Temporal lobe (tissue), 2 donors: Measurements from ENCODE around the gene PIK3R4.

DNA sequence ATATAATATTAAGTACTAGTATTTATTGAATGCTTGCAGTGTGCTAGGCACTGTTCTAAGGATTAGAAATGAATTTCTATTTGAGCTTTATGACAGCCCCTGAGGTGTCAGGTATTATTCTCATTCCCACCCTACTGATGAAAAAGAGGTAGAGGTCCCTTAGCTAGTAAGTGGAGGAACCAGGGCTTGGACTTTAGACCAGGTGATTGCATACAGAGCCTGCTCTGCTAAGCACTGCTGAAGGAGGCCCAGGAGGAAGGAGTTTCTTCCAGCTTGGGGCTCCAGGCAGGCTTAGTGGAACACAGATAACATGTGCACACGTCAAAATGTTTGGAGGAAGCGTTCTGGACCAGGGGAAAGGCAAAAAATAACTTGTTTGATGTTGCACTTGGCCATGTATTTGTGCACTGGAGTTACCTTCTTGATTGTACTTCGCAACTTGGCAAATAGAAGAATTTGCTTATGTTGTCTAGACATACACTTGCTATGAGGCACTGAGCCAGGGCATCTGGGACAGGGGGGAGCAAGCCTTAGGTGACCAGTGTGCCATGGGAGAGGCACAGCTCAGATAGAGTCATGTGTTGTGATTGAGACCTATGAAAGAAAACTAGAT is 22.4 kb downstream of the IFT122 start:
- RAMPAGE, long total RNA: no peak

- RAMPAGE, long total RNA: no peak
Observed at GRCh38 chr3:129468911-129469726, 29.1 kb downstream of the IFT122 start.

GRCh38 chr3:129485668-129486423 is 42.6 kb upstream of the RHO start:
- RAMPAGE, long total RNA: no peak

DNA sequence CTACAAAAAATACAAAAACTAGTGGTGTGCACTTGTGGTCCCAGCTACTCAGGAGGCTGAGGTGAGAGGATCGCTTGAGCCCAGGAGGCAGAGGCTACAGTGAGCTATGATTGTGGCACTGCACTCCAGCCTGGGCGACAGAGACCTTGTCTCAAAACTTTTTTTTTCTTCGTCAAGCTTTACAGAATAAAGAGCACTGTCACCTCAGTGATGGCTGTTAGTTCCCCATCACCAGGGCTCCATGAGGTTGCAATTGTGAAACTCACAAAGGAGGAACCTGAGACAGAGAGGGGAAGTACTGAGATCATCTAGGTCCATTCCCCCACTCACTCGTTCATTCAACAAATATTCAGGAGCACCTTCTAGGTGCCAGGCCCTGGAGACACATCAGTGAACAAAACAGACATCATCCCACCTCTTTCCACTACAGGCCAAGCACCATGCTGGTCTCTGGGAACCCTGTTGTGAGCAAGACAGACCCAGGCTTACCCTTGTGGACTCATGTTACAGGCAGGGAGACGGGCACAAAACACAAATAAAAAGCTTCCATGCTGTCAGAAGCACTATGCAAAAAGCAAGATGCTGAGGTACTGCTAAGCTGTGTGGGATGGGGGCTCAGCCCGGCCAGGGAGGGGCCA is 2.3 kb upstream of the RHO start:
- RAMPAGE, long total RNA: no peak

- RAMPAGE, long total RNA: no peak
Observed at GRCh38 chr3:129560865-129561955, 18.2 kb downstream of the H1-8 start.

DNA sequence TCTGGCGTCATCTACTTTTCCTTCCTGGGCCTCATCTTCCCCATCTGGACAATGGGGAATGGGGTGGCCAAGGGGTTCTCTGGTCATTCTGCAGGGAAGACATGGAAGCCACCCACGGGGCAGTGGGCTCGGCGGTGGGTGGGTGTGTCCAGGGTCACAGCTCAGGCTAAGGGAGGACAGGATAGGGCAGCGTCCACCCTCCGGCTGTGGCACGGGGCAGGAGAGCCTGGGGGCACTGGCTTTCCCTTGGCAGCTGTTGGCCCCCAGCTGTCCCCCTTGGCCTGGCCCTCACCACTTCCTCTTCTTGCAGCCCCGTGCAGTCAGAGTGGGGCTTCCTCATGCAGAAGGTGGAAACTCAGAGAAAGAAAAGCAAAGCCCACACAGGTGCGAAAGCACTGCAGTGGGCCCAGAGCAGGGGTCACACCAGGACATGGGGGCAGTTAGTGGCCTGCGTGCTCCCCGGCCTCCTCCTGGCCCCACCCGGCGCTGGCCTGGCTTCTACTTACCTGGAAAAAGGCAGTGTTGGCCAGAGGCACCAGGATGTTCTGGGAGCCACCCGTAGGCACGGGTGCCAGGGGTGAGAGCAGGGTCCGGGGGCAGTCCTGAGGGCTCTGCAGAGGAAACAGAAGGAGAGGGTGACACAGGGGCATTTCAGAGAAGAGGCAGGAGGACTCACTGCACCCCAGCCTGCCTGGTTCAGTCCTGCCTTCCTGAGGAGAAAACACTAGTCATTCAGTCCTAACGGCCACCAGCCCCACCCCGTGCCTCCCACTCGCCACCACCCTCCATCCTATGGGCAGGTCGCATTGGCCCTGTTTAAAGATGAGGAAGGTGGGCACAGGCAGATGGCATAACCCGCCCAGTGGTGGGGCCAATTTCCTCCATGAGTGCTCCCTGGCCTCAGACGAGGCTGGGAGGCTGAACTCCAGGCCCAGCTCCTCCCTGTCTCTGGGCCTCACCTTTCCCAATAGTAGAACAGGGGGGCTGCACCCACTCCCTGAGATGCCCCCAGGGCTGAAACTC is 28.3 kb downstream of the PLXND1 start:
- RAMPAGE, long total RNA: no peak

DNA sequence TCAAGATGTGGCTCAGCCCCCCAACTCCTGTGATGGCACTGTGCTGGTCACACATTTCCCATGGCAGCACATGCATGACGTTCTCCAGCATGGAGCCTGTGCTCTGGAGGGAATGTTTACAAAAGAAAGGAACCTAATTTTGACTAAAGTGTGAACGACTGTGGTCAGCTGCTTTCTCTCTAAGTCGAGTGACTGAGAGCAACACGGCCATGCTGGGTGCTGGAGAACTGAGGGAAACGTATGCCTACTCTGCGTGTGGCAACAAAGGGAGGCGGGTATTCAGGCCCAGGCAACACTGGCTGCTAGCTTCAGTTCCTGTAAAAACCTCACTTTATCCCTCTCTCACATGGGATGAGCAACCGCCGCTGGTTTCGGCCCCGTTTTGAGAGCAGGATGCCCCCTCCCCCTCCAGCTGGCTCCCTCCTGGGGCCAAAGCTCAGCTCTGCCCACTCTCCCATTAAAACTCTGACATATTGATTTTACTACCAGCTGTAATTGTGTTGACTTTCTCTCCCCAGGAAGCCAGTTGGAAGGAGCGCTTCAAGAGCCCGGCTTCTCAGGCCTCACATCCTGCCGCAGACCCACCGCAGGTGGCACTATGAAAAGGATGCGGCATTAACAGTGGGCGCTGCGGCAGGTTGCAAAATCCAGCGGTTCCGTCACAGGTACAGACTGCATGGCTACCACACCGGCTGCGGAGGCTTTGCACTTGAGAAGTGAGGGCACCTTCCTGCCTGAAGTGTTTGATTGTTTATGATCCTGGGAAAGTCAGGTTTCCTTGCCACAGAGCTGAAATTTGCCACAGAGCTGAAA is 12.8 kb downstream of the PLXND1 start:
- RAMPAGE, long total RNA: no peak

DNA sequence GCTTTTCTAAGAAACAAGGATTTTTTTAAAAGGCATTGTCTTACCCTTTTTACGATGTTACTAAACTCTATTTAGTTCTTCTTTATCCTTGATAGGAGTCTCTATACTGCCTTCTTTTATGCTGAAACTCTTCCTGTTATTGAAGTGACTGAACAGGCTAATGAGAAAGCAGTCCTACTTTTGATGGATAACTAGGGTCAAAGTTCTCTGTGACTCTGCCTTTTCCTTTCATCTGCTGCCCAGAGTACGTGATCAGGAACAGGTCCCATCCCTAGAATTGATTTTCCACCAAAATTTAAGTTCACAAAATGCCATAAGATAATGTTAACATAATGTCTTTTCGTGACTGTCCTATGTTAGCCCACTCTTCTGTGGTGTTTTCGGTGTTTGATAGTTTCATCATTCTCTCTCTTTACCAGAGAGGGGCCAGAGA is 50.2 kb upstream of the PLXND1 start:
- RAMPAGE, long total RNA: no peak

GRCh38 chr3:129722486-129722944 is 116.0 kb upstream of the PLXND1 start:
- RAMPAGE, long total RNA: no peak

GRCh38 chr3:130184128-130184787 is 102.6 kb downstream of the ALG1L2 start:
- RAMPAGE, long total RNA: no peak

DNA sequence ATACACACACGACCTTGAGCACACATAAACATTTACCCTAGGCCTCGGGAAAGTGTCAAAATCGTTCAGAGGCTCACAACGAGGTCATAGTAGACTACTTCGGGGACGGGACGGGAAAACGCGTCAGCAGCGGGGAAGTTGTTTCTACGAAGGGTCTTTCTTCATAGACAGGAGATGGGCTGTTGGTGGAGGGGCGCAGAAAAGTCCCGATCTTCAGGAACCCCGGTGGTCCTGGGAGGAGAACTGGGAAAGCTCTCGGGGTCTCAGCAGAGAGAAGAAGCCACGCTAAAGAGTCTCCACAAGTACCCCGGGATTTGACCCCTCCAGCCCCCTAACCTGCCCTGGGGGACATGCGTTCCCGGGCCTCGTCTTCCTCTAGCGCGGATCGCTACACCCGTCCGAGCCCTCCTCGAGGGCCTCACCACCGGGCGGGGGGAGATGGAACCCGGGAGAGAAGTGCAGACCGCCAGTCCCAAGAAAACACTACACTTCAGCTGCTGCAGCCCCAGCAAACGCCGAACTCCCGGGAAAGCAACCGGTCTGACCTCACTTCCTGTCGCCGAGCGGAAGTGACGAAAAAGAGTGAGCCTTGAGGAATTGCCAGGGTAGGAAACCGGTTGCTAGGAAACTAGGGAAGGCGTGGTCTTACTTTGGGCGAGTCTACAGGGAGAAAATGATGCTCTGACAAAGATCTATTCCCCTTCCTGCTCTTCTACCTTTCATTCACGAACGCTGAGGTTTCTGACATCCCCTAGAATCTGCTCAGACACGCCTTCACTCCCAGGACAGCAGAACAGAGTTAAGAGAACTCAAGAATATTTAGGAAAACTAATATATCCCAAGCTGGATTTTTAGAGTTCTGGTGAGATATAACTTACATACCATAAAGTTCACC is at the start of gene PIK3R4:
Gene PIK3R4 (minus strand): TSS at position 548 of the 895 bp plus-strand sequence.
- RAMPAGE, long total RNA: no peak

GRCh38 chr3:130953545-130954079 is 59.7 kb downstream of the ATP2C1 start:
- RAMPAGE, long total RNA: no peak

GRCh38 chr3:130963844-130964420 is 62.7 kb downstream of the ASTE1 start:
- RAMPAGE, long total RNA: no peak

- RAMPAGE, long total RNA: no peak
Observed at GRCh38 chr3:130991517-130992454, 34.8 kb downstream of the ASTE1 start.

DNA sequence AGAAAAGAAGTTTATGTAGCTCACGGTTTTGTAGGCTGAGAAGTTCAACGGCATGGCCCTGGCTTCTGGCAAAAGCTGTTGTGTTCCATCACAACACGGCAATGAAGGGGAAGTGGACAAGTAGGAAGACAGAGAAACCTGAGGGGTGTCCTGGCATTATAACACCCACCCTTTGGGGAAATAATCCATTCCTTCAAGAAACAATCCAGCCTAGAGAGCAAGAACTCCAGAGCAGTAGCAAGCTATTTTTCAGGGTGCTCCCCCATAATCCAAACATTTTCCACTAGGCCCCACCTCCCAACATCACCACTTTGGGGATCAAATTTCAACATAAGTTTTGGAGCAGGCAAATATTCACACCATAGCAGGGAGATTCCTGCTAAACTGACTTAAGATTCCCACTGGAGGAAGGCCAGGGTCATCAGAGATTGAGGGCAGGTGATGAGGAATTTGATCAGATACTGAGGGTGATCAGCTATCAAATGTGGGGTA is 30.4 kb upstream of the NUDT16 start:
- RAMPAGE, long total RNA: no peak

DNA sequence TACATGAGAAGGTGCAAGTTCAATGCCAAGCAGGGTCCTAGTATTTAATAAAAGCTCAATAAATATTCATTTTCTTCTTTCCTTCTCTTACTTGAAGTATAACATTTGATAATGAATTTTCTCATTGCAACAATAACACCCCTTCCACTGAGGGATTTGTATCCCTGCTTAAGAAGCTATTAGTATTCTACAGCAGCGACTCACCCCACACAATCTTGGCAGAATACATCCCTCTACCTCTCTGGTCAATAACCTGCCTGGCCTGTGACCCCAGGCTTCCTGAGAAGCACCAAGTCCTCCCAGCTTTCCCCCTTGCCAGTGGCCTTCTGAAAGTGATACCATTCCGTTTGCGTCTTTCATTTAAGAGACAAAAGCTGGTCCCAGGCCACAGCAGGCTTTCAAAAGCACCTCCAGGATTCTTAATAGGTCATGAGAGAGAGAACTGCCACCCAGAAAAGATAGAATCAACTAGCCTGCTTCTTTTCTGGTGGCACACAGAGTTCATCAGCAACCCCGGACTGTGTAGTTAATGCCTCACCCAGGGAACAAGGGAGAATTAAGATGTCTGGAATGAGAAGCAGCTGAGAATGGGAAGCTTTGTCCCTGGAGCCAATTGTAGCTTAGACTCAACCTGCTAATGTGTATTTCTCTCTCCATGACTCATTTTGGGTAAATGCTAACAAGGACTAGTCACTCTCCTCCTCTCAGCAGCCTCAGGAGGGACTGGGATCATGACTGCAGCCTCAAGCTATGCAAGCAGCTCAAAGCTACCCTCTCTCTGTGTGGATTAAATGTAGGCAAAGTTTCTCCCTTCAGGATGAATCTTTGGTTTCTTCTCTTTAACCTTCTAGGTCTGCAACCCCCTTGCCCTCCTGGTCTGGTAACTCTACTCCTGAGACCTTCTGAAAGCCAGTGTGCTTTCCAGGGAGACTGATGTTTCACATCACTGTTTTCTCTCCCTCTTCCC is 101.0 kb upstream of the CPNE4 start:
- RAMPAGE, long total RNA: no peak

- RAMPAGE, long total RNA: no peak
Observed at GRCh38 chr3:132303379-132303787, 13.8 kb upstream of the ACP3 start.

DNA sequence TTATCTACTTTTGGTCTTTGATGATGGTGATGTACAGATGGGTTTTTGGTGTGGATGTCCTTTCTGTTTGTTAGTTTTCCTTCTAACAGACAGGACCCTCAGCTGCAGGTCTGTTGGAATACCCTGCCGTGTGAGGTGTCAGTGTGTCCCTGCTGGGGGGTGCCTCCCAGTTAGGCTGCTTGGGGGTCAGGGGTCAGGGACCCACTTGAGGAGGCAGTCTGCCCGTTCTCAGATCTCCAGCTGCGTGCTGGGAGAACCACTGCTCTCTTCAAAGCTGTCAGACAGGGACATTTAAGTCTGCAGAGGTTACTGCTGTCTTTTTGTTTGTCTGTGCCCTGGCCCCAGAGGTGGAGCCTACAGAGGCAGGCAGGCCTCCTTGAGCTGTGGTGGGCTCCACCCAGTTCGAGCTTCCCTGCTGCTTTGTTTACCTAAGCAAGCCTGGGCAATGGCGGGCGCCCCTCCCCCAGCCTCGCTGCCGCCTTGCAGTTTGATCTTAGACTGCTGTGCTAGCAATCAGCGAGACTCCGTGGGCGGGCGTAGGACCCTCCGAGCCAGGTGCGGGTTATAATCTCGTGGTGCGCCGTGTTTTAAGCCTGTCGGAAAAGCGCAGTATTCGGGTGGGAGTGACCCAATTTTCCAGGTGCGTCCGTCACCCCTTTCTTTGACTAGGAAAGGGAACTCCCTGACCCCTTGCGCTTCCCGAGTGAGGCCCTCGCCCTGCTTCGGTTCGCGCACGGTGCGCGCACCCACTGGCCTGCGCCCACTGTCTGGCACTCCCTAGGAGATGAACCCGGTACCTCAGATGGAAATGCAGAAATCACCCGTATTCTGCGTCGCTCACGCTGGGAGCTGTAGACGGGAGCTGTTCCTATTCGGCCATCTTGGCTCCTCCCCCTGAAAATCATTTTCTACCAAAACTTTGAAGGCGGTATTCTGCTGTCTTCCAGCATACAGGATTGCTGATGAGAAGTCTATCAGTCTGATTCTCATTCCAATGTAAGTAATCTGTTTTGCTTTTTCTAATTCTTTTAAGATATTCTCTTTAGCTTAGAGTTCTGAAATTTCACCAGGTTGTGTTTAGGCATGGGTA is 40.6 kb upstream of the DNAJC13 start:
- RAMPAGE, long total RNA: no peak

DNA sequence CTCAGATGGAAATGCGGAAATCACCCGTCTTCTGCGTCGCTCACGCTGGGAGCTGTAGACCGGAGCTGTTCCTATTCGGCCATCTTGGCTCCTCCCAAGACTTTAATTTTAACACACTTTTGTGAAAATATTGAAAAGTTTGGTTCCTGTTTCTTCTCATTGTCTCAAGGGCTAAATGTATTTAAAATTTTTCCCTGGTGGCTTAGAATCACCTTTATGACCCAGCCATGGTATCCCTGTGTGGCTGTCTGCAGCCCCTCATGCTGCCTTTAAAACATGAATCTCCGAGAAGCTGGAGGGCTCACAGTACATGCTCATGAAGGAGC is 86.3 kb upstream of the TMEM108 start:
- RAMPAGE, long total RNA: no peak

- RAMPAGE, long total RNA: no peak
Observed at GRCh38 chr3:133167475-133167771, 129.2 kb downstream of the TMEM108 start.